Neural progenitor cell (in vitro differentiated cells): Measurements from ENCODE around the genes ZAR1, DCUN1D4, USP46 and SCFD2.

DNA sequence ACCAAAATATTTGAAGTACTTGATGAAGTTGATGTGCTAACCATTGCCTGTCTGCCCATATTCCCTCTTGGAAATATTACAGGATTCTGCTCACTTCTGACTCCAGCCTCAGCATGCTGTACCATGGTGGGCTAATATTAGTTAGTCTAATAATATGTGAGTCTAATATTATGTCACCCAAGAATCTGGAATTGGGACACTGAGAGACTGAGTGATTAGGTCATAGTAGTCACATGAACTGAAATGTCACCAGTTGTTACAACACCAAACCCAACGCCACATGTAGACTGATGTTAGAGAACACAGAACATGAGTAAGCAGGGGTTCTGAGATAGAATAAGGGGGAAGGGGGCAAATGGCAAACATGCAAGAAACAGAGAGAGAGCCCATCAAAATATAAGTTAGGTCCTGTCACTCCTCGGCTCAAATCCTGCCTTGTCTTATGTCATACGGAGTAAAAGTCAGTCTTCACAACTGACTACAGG lies 9.7 kb upstream of the SLAIN2 start:
- RAMPAGE, long total RNA: no peak

DNA sequence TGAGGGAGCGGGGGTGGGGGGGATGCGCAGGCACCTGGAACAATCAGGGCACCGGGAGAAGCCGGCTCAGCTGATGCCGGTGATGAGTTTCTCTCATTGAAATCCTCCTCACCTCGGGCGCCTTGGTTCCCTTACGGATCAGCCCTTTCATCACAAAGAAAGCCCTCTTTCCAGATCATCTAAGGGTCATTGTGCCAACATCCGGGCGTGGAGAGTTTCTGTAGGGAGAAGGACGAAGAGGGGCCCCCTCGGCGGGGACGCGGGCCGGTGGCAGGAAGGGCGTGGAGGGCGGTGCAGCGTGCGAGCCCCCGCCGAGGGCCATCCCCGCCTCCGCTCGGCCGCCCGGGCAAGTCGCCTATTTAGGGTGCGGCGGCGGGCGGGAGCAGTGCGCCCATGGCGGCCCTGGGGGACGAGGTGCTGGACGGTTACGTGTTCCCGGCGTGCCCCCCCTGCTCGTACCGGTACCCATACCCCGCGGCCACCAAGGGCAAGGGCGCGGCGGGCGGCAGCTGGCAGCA lies at the start of gene ZAR1:
TSS of gene ZAR1 (plus strand) at position 354 of the 518 bp plus-strand sequence.
- RAMPAGE, long total RNA: no peak

- RAMPAGE, long total RNA: no peak
These were observed 114.4 kb downstream of the ZAR1 start for GRCh38 chr4:48604378-48604909.

GRCh38 chr4:48804931-48805276 lies 24.8 kb upstream of the FRYL start:
- RAMPAGE, long total RNA: no peak

DNA sequence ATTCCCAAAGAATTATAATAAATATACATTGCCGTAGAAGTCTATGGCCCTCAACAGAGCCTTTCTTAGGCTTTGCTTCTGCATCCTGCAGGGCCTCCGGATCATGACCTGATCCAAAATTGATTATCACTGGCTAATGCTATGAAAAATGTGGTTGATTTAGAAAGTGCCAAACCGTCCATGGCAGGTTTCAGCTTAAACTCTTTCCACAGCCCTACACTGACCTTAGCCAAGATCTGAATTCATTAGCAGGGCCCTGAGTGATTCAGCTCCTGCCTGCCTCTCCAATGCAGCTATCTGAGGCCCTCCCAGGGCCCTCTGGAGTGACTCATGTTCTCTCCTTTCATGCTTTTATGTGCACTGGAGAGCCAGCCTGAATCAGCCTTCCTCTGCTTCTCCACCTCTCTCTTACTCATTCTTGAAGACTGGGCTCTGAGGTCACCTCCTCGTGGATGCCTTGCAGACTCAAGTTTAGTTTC lies 3.0 kb upstream of the OCIAD2 start:
- RAMPAGE, long total RNA: no peak

GRCh38 chr4:49016801-49017312 lies 30.8 kb downstream of the CWH43 start:
- RAMPAGE, long total RNA: no peak

GRCh38 chr4:49287810-49288267 lies 301.8 kb downstream of the CWH43 start:
- RAMPAGE, long total RNA: no peak

GRCh38 chr4:51842959-51844022 lies at the start of gene DCUN1D4:
Gene DCUN1D4 (plus strand): TSS chr4:51843153.
- RAMPAGE, long total RNA: no peak

- RAMPAGE, long total RNA: no peak
These were observed 18.2 kb downstream of the DCUN1D4 start for GRCh38 chr4:51861048-51861574.

DNA sequence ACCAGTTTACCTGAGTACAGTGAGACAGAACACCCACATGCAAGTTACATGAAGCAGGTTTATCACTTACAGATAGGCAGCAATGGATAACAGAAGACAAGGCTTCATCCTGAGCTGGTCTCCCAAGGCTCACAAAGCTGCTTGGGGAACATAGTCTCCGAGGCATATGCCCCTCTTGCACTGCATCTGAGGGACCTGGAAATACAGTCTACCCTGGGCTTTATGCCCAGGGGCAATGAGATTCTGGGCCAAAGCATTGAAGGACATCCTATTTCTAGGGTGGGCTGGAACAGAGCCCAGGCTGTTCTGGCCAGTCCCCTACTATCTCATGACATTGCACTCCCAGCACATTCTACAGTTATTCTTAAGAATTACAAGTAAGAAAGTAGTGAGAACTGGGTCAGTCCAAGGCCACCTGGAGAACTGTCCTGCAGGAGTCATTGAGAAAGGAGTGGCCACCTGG lies 107.7 kb downstream of the USP46 start:
- RAMPAGE, long total RNA: no peak

- RAMPAGE, long total RNA: no peak
These were observed at the start of gene USP46 for GRCh38 chr4:52658935-52659741. Gene USP46 (minus strand): TSS chr4:52659301.

GRCh38 chr4:52721688-52723036 lies 29.1 kb downstream of the ERVMER34-1 start:
- RAMPAGE, long total RNA: no peak

DNA sequence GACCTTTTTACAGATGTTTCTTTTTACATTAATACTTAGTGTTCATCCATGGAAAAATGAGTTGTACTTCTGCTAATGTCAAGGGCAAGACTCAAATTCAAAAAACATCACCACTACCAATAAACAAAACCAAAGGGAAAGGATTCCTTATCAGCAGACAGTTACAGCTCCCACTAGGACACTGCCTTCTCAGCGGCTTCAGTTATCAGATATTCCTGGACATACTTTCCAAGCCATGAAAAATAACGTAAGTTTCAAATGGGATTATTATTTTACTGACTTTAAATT lies 83.3 kb downstream of the RASL11B start:
- RAMPAGE, long total RNA: no peak

- RAMPAGE, long total RNA: no peak
These were observed 160.3 kb downstream of the RASL11B start for GRCh38 chr4:53022397-53022825.

- RAMPAGE, long total RNA: no peak
These were observed 760 bp downstream of the SCFD2 start for GRCh38 chr4:53365064-53365538.

GRCh38 chr4:53365539-53366357 lies at the start of gene SCFD2:
Gene SCFD2 (minus strand): TSS chr4:53366061.
- RAMPAGE, long total RNA: no peak

DNA sequence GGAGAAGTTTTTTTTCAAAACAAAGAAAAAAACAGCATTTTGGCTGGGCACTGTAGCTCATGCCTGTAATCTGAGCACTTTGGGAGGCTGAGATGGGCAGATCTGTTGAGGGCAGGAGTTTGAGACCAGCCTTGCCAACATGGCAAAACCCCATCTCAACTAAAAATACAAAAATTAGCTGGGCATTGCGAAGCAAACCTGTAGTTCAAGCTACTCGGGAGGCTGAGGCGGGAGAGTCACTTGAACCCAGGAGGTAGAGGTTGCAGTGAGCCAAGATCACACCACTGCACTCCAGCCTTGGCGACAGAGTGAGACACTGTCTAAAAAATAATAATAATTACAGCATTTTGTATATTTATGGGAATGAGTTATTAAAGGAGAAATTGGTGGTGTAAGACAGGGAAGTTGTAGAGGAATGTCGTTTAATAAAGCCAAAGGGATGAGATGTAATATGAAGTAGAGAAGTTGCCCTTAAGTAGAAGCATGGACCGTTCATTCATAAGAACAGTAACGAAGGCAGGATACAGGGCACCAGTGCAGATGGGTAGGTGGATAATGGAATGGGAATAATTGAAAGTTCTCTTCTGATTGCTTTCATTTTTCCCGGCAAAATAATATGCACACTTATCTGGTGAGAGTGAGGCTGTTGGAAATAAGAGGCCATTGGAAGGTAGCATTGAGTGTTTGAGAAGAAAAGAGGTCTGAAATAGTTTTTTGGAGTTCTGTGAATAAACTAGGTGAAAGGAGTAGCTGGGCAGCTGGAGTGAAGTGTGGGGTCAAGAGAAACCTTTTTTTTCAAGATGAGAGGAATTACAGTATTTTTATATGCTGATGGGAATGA lies 25.2 kb downstream of the FIP1L1 start:
- RAMPAGE, long total RNA: no peak

GRCh38 chr4:53734757-53735066 lies 143.4 kb upstream of the LNX1 start:
- RAMPAGE, long total RNA: no peak

- RAMPAGE, long total RNA: no peak
These were observed 14.6 kb upstream of the GSX2 start for GRCh38 chr4:54085233-54085908.

GRCh38 chr4:54092177-54092717 lies 7.7 kb upstream of the GSX2 start:
- RAMPAGE, long total RNA: no peak